Epithelial cell of proximal tubule (primary cell): Measurements from ENCODE around the genes NPPA and NPPB.

DNA sequence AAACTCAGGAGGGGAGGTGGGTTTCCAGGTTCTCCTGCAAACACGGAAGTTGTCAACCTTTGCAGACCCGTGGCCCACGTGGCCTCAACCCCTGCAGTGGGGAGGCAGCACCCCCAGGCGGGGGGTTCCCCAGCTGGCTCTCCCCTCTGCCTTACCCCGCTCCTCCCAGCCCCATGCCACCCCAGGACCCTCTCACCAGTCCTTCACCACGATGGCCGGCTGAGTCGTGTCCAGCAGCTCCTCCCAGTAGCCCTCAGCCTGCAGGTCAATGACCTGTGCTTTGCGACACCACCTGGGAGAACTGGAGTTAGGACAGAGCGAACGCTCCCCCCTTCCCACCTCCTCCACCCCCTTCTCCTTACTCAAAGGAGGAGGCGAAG is 4.7 kb downstream of the FBXO2 start:
- RAMPAGE, long total RNA = no peak
- RRBS = no CpG with 5 or more reads among the region's 12 CpGs

DNA sequence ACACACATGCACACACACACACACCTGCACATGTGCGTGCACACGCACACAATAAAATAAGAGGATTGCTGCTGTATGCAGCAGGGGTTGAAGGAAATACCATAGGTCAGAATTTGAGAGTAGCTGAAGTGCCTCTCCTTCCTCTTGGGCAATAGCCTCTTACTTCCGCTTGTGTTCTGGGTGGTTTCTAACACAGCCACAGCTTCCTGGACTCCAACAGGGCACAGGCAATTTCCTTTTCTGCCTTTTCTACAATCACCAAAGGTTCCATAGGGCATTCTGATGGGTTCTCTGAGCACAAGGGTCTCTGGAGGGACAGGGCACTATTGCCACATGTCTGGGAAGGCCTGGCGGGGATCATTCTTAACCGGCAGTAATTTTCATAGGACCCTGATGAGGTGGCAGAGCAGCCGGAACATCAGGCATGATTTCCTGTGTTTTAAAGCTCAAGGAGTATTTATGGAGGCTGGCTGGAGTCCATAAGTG is 5.5 kb upstream of the AGTRAP start:
- RAMPAGE, long total RNA = no peak
- RRBS = no CpG with 5 or more reads among the region's 6 CpGs

DNA sequence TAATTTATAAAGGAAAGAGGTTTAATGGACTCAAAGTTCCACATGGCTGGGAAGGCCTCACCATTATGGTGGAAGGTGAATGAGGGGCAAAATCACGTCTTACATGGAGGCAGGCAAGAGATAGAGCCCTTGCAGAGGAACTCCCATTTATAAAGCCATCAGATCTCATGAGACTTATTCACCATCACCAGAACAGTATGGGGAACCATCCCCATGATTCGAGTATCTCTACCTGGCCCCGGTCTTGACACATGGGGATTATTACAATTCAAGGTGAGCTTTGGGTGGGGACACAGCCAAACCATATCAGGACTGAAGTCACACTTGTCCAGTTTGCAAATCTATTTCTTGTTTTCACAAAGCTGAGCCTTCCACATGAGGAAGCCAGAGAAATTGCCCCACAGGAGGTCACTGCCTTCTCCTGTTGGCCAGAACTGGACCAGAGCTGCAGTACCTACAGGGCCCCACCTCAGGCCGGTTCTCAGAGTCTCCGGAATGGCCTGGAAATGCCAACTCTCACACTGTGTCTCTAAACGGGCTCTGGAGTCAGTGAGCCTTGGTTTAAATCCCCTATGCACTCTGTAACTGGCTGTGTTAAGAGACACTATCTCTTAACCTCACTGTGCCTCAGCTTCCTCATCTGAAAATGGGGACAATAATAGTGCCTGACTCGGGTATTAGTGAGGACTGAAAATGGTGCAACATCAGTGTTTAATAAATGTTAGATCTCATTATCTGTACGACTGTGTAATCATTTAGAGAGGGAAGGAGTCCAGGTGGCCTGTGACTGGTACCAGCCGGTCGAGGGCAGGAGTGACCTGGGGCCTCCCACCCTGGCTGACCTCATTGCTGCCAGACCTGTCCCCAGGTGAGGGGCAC is 7.7 kb upstream of the C1orf167 start:
- RAMPAGE, long total RNA = no peak
- RRBS = no CpG with 5 or more reads among the region's 10 CpGs

- RAMPAGE, long total RNA = no peak
Observed at GRCh38 chr1:11804484-11804731, 1.4 kb downstream of the MTHFR start.

GRCh38 chr1:11847519-11848064 is at the start of gene NPPA:
TSS of gene NPPA (minus strand) at chr1:11847783.
- RAMPAGE, long total RNA = no peak
- RRBS = no CpG with 5 or more reads among the region's 11 CpGs

DNA sequence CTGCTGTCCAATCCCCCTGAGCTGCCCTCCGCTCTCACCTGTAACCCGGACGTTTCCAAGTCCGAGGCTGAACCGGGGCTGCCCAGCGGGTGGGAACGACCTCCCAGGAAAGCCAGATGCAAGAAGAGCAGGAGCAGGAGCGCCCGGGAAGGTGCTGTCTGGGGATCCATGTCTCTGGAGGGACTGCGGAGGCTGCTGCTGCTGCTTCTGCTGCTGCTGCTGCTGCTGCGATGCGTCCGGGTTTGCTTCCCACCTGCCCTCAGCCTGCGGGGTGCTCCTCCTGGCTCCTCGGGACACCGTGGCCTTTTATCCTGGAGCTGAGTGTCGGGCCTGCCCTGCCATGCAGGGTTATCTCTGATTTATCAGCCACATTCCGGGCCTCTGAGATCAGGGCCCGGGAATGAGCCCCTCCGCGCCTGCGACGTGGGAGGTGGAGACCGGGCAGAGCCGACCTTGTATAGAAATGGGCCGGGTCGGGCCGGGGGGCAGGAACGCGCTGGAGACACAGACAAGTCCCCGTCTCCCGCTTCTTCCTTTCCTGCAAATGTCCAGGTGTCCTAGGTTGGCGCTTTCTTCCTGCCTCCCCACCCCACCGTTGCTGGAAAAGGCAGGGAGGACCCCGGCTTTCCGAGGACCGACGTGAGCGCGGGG is at the start of gene NPPB:
TSS of gene NPPB (minus strand) at position 282 of the 651 bp plus-strand sequence.
- RAMPAGE, long total RNA = no peak
- RRBS = 9% methylated on average over 24 of the region's 40 CpGs

- RAMPAGE, long total RNA = no peak
- RRBS = 0% methylated on average over 3 of the region's 41 CpGs
Observed at GRCh38 chr1:11907964-11908914, 18.0 kb downstream of the KIAA2013 start.

DNA sequence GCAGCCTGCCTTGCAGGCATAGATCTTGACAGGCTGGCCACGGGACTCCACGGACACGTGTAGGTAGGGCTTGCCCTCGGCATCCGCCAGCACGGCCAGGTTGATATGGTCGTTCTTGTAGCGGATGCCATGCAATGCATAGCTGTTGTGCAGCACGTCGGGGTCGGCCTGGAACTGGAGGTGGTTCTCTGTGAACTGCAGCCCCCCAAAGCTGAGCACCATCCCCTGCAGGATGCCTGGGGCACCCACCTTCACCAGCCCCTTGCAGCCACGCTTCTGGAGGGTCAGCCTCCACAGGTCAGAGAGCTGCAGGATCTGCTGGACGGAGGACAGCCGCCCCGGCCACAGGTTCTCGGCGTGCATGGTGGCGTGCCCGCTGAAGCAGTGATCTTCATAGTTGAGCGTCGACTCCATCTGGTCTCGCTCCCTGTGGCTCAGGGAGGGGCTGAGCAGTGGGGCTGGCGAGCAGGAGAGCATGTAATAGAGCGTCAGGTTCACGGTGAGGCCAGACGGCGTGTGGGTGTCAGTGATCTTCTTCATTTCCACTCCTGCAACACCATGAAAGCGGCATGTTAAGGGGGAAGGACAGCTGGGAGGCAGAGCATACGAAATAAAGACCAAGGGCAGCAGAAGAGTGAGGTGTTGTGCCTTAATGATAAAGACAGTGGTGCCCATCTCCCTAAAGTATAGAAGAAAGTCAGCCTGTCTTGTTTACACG is 3.1 kb downstream of the KIAA2013 start:
- RAMPAGE, long total RNA = no peak
- RRBS = no CpG with 5 or more reads among the region's 30 CpGs

DNA sequence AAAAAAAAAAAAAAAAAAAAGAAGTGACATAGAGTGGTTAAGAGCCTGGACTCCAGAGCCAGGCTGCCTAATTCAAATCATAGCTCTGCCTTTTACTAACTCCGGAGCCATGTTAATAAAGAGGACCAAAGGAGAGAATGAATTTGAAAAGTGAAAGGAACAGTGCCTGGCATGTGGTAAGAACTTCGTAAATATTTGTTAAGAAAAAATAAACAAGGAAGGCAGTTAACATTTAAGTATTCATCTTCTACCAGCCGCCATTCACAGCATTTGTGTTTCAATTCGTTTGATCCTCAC is 11.6 kb downstream of the MFN2 start:
- RAMPAGE, long total RNA = no peak
- RRBS = no CpG with 5 or more reads among the region's 4 CpGs

DNA sequence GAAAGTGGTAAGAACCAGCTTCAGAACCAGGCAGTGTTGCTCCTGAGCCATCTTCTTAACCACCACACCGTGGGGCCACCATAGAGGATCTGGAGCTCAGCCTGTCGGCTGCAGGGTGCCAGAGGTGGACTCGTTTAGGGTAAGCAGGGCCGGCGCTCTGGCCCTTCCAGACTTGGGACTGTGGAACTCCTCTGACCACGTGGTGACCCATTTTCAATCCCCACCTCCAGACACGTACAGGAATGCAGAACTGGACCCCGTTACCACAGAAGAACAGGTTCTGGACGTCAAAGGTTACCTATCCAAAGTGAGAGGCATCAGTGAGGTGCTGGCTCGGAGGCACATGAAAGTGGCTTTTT is 12.1 kb downstream of the MFN2 start:
- RAMPAGE, long total RNA = no peak
- RRBS = no CpG with 5 or more reads among the region's 10 CpGs

GRCh38 chr1:12157124-12158275 is 9.3 kb upstream of the TNFRSF1B start:
- RAMPAGE, long total RNA = no peak
- RRBS = no CpG with 5 or more reads among the region's 12 CpGs

GRCh38 chr1:12168167-12169311 is 1.7 kb downstream of the TNFRSF1B start:
- RAMPAGE, long total RNA = no peak
- RRBS = no CpG with 5 or more reads among the region's 23 CpGs

DNA sequence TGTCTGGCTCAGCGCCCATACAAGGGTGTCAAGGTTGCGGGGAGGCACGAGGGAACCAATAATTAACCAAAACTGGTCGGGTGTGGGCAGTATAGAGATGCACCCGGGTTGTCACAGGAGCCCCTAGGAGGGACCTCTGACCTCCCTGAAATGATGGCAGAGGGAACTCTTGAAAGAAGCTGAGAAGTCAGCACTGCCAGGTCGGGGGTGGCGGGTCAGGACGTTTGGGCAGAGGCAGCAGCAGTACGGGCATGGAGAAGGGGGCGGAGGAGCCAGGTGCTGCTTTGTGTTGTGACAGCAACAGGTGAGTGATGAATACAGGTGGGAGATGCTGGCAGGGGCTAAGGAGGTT is 11.7 kb downstream of the TNFRSF1B start:
- RAMPAGE, long total RNA = no peak
- RRBS = no CpG with 5 or more reads among the region's 10 CpGs

GRCh38 chr1:12189355-12190214 is 22.8 kb downstream of the TNFRSF1B start:
- RAMPAGE, long total RNA = no peak
- RRBS = no CpG with 5 or more reads among the region's 13 CpGs

GRCh38 chr1:12344498-12345271 is 114.9 kb downstream of the VPS13D start:
- RAMPAGE, long total RNA = no peak
- RRBS = no CpG with 5 or more reads among the region's 9 CpGs

GRCh38 chr1:12407229-12407776 is 177.5 kb downstream of the VPS13D start:
- RAMPAGE, long total RNA = no peak
- RRBS = no CpG with 5 or more reads among the region's 7 CpGs

GRCh38 chr1:12453273-12453965 is 164.6 kb downstream of the DHRS3 start:
- RAMPAGE, long total RNA = no peak
- RRBS = no CpG with 5 or more reads among the region's 9 CpGs

GRCh38 chr1:12552922-12553652 is 64.9 kb downstream of the DHRS3 start:
- RAMPAGE, long total RNA = no peak
- RRBS = no CpG with 5 or more reads among the region's 16 CpGs

- RAMPAGE, long total RNA = no peak
- RRBS = no CpG with 5 or more reads among the region's 9 CpGs
Observed at GRCh38 chr1:12611261-12611981, 6.6 kb downstream of the DHRS3 start.

- RAMPAGE, long total RNA = no peak
- RRBS = no CpG with 5 or more reads among the region's 31 CpGs
Observed at GRCh38 chr1:12618956-12619803, 1.2 kb upstream of the DHRS3 start.